AG09319 (cell line): ENCODE measurements around a stretch of chr2.

DNA sequence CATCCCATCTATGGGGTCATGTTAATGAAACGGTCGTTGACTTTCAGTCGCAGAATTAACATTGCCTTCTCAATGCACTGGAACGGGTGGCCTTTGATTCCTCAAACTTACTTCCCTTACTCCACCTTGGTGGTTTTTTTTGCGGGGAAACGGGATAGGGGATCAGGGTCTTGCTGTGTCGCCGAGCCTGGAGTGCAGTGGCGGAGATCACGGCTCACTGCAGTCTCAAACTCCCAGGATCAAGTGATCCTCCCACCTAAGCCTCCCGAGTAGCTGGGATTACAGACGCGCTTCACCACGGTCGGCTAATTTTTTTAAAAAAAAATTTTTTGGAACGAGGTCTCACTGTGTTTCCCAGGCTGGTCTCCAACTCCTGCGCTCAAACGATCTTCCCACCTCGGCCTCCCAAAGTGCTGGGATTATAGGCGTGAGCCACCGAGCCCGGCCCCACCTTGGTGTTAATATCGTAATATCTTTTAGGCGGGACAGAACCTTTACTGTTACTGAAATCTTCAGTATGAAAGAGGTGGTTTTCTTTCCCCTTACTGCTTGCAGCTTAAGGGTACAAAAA is 853 bp downstream of the ATG16L1 start:
- RRBS: no CpG with 5 or more reads among the region's 24 CpGs

DNA sequence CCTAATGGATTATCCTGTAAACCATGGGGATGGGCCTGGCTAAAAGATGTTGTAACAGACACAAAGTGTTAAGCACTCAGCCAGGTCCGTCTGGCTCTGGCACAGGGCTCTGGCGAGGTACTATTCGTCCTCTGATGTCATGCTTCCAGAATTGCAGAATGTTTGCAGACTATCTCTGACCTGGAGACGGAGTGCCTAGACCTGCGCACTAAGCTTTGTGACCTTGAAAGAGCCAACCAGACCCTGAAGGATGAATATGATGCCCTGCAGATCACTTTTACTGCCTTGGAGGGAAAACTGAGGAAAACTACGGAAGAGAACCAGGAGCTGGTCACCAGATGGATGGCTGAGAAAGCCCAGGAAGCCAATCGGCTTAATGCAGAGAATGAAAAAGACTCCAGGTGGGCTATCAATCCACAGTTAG is 13.3 kb downstream of the ATG16L1 start:
- RRBS: no CpG with 5 or more reads among the region's 7 CpGs

DNA sequence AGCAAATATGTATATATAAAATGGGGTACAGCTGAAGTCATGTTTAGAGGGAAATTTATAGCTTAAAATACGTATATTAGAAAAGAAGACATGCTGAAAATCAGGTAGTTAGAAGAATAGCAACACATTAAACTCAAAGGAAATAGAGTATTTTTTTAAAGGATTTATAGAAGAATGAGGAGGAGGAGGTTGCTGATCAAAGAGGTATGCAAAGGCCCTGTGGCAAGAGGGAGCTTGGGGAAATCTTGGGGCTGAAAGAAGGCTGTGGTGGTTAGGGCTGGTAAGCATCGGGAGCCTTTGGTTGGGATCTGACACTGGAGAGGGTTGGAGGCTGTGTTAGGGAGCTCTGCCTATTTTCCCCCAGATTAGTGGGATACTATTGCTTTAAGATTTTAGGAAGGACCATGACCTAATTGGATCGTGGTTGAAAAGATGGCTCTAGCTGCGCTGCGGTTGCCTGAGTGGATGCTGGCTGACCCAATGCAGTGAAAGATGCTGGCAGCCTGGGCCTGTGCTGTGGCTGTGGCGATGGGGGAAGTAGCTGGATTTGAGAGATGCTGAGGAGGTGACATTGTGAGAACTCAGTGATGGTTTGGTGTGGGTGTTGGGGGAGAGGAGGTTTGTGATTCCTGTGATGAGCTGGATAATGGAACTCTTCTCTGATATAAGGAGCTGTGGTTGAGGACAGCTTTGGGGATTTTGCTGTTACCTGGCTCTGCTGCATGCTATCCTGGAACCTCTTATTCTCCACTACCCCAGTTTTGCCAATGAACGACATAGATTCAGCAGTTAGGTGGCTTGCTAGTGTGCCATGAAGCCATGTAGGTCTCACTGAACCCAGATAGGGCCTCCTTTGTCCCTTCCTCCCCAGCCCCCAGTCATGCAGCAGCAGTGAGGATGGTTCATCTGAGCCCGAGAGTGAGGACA is 11.8 kb downstream of the DGKD start:
- RRBS: no CpG with 5 or more reads among the region's 8 CpGs

- RRBS: no CpG with 5 or more reads among the region's 17 CpGs
Observed at GRCh38 chr2:233385375-233386090, 31.2 kb downstream of the DGKD start.

- RRBS: 56% methylated on average over 3 of the region's 18 CpGs
Observed at GRCh38 chr2:233386230-233387200, 32.2 kb downstream of the DGKD start.

DNA sequence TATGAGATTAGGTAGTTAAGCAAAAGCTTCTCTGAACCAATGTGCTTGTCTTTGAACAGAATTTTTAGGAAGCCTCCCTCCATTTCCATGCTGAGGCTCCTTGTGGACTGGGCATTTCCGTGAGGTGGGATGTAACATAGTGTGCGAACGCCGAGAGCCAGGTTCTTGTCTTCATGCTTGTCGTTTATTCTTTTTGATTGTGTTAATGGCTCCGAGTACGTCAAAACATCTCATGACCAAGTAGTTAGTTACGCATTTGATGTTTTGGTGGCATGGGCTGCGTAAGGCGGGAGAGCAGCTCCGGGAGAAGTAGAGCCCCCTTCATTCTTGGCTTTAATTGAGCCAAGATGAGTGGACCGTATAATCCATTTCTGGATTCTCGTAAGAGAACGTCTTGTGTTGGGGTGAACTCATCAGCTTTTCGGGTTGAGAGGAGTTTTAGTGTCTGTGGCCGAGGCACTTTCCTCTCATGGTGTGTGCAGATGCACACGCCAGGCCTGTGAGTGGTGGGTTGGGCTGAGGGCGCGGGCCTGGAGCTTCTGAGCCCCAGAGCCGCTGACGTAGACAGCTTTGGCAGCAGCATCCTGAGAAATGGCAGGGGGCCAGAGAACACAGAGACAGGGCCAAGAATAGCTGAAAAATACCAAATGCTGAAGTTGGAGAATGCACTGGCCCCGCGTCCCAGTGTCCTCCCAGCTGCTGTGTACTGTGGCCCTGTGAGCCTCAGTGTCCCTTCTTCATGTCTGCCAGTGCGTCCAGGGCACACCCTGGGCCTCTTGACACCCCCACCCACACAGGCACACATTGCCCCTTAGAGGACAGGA is 33.2 kb downstream of the DGKD start:
- RRBS: no CpG with 5 or more reads among the region's 24 CpGs

DNA sequence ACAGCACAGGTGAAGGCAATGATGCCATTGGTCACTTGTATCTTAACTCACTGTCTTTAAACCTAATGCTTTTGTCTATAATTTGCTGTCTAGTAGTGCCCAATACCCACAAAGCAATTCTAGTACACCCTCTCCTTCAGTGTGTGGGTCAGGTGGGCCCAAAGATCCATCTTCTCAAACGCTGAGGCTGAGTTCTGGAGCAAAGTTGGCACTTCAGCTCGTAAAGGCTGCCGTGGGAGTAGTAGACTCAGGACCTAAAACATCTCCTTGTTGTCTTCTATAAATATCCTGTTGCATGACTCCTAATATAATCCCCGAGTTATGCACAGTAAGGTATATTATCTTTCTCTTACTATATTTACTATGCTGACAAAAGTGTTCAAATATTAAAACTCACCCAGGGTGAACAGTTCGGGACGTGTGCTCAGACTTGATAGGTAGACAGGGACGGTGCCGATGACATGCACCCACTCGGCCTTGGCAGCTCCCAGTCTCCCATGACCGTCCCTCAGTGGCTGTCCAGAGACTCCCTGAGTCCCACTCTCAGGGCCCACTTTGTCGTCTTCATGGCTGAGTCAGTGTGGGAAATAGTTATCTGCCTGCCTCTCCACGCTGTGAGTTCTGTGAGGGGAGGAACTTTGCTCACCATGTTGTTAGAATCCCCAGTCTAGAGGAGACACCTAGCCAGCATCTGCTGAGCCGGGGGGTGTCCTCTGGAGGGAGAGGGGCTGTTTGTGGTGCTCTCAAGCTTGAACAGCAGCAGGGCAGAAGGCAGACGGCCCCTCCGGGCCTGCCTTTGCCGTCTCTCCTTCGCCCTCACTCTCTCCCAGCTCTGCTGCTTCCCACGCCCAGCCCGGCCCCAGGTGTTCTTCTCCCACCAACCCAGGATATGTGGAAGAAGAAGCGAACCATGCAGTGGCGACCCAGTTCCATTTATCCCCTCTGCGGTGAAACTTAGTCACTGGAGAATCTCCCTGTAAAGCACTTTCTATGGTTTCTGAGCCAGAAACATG is 75.0 kb downstream of the DGKD start:
- RRBS: 91% methylated on average over 7 of the region's 22 CpGs

GRCh38 chr2:233444543-233445383 is 90.5 kb downstream of the DGKD start:
- RRBS: no CpG with 5 or more reads among the region's 15 CpGs

- RRBS: 91% methylated on average over 3 of the region's 6 CpGs
Observed at GRCh38 chr2:233451574-233452048, 97.3 kb downstream of the DGKD start.

DNA sequence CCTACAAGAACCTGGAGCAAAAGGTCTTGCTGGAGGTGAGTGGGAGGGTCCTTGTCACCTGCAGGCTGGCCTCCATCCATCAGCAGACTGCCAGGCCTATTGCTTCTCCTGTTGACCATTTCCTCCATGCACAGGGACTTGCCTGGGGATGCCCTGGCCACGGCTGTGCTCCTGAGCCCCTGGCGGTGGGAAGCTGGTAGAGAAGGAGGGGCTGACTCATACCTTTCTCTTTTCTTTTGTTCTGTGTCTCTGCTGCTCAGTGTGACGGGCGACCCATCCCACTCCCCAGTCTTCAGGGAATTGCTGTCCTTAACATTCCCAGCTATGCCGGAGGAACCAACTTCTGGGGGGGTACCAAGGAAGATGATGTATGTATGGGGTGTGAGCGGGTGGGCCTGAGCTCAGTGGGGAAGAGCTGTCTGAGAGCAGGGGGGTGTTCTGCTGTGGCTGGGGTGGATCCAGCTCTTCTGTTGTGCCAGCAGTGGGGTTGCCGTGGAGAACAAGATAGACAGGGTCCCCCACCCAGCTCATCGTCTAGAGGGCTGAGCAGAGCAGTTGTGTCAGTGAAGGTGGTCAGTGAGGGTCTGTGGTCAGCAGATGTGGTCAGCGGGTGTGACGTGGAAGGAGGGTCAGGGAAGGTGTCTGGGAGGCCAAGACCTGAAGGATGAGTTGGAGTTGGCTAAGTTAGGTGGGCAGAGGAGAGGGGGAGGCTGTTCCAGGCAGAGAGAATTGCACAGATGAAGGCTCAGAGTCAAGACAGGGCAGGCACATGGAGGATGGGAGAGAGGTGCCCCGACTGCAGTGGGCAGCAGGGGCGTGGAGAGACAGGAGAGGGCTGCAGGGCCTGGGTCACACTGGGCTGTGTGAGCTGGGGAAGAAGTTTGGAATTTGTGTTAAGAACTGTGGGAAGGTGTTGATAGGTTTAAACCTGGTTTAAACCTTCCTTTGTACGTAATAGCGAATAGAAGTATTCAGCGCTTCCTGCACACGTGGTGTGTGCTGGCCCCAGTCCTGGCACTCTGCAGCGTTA is 103.0 kb downstream of the DGKD start:
- RRBS: no CpG with 5 or more reads among the region's 17 CpGs

DNA sequence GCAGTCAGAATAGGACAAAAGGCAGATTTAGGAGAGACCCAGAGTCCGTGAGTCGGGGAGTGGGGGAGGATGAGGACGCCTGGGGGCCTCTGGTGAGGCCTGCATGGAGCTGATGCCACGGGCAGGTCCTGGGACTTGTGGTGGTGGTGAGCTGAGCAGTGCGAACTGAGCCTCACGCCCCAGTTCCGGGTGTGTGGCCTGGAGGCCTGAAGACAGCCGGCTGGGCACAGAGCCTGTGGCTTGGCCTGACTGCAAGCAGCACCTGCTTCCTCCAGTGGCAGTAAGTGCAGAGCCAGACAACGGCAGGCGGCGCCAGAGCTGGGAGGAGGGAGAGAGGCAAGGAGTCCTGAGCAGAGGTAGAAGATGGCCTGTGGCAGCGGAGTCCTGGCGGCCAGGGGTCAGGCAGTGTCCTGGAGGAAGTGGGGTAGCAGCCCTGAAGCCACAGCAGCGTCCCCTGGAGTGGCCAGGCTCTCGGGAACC is 86.2 kb downstream of the USP40 start:
- RRBS: no CpG with 5 or more reads among the region's 15 CpGs

GRCh38 chr2:233699959-233700586 is 7.4 kb downstream of the UGT1A6 start:
- RRBS: no CpG with 5 or more reads among the region's 3 CpGs

DNA sequence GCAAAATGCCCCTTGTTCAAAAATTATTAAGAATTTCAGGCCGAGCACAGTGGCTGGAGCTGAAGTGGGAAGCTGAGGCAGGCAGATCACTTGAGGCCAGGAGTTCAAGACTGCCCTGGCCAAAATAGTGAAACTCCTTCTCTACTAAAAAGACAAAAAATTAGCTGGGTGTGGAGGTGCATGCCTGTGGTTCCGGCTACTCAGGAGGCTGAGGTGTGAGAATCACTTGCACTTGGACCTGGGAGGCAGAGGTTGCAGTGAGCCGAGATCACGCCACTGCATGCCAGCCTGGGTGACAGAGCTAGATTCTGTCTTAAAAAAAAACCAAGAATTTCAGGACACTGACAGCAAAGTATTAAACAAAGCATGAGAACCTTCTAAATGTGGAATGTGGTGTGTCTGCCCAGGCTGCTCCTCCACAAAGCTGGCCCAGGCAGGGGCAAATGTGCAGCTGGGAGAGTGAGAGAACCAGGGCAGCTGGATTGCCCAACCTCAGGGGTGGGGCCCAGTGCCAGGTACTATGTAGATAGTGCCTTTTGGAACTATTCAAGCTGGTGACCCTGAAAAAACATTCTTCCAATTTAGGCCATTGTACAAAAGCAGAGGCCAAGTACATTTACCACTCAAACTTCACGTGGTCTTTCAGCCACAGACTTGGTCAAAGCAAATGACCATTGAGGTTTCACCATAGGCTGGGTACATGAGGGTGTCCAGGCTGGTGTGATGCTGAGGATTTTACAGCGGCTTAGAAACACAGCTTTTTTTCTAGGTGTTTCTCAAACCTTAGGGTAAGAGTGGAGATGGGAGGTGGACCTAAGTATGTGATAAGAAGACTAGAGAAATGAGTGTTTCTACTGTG is 6.7 kb upstream of the UGT1A5 start:
- RRBS: no CpG with 5 or more reads among the region's 6 CpGs

- RRBS: no CpG with 5 or more reads among the region's 3 CpGs
Observed at GRCh38 chr2:234307639-234307984, 189.3 kb downstream of the ARL4C start.

DNA sequence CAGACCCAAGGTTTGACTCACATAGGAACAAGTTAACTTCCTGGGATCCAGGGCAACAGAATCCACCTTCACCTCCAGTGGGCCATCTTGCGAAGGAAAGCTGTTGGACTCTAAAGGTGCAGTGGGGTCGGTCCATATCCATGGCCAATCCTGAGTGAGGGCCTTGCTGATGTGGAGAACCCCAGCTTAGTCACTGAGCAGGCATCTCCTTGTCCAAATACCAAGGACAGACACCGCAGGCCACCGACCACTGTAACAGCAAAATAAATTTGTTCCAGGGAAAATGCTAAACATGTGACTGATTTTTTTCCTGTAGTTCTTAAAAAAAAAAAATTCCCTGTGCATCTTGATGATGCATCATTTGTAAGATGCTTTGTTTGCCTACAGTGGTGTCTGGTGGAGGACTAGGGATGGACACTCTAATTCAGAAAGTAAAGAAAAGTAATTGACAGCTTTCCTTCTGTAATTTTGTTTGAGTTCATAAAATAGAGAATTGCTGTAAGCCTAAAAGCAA is 188.8 kb downstream of the ARL4C start:
- RRBS: no CpG with 5 or more reads among the region's 4 CpGs

- RRBS: no CpG with 5 or more reads among the region's 9 CpGs
Observed at GRCh38 chr2:234308499-234309280, 188.2 kb downstream of the ARL4C start.

DNA sequence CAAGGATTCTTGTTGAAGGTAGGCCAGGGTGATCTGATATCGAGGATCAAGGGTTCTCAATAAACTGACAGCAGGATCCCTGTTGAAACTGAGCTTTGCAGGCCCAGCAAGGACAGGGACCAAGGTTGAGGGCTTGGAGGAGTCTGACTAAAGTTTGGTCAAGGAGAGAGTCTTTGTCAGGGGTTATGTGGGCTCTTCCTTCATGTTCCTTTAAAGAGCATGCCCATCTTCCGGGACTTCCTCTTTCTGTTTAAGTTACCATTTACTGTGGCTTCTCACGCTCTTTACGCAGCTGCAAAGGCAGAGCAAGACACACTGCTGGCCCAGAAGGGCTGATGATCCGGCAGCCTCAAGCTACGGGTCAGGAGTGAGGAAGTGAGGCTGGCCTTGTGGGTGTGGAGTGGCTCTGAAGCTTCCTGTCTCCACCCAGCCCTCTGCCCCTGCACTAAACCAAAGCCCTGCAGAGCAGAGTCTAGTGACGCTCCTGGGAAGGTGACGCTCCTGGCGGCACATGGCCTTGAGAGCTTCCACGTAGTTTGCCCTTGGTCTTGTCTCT is 50.6 kb downstream of the ARL4C start:
- RRBS: no CpG with 5 or more reads among the region's 10 CpGs

GRCh38 chr2:234454298-234454999 is 42.4 kb downstream of the ARL4C start:
- RRBS: no CpG with 5 or more reads among the region's 7 CpGs

- RRBS: no CpG with 5 or more reads among the region's 6 CpGs
Observed at GRCh38 chr2:234459494-234459992, 37.3 kb downstream of the ARL4C start.

- RRBS: no CpG with 5 or more reads among the region's 9 CpGs
Observed at GRCh38 chr2:234468468-234469153, 28.3 kb downstream of the ARL4C start.